ENCODE data around the genes SIRT3, NLRP6 and EPS8L2.

DNA sequence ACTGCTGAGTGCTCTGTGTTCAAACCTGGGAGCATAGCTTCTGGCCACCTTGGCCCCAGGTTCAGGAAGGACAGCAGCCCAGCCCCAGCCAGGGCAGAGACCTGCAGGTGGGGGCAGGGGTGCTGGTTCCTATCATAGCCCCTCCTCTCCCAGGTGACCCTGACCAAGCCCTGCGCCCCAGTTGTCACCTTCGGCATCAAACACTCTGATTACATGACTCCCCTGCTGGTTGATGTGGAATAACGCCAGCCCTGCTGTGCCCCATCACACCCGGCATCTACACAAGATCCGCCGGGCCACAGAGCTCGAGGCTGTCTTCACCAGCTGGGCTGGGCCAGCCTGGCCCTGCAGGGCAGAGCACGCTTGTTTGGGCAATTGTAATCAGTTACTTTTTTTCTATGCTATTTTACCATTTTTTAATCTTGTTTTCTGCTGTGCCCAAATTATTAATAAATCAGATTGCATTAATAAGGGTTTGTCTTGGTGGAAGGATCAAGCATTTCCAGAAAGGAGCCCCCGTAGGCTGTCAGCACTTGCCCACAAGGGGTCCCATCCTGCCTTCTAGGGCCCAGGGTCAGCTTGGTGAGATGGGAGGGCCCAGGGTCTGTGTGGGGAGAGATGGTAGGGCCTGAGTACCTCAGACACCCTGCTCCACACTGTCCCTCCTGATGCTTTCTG is 3.4 kb downstream of the ODF3 start:
- PRO-cap, 2 experiments: no peak in any of the 2 experiments

GRCh38 chr11:216359-217013 is 9.0 kb downstream of the RIC8A start:
- PRO-cap, 2 experiments: no peak in any of the 2 experiments

- PRO-cap, 2 experiments: no peak in any of the 2 experiments
These were observed 13.8 kb downstream of the SIRT3 start for GRCh38 chr11:222253-222906.

DNA sequence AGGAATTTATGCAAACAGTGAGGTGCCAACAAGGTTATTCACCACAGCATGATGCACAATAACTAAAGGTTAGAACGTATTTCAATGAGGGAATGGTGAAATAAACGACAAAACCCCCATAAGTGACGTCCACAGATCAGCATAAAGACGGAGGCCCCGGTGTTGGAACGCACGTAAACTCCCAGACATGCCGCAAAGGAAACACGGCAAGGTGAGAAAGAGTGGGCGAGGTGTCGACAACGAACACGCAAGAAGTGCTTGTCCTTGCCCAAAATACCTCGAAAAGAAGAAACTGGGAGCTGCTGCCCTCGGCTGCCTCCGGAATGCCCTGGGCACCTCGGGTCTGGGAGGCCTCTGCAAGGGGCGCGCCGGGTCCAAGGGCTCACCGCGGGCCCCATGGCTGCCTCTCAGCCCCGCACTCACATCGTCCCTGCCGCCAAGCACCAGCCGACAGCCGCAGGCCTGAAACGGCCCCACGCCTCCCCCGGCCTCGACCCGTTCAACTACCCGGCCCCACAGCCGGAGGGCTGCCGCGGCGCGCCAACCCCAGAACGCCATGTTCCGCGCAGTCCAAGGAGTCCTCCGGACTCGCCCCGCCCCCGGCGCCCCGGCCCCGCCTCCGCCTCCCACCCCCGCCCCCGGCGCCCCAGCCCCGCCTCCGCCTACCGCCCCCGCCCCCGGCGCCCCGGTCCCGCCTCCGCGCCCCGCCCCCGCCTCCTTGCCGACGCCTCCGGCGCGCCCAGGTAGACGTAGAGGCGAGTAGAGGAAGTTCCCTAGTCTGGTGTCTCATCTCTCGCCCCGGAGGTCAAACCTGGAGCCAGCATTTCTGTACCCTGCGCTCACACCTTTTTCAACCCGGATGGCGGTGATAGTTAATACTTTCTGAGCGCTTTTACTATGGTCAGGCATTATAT is at the start of gene SIRT3:
Gene SIRT3 (minus strand): TSS at position 572 of the 914 bp plus-strand sequence.
- PRO-cap, 2 experiments: peak in 2 of 2 experiments; most common plus-strand start position 776 of the sequence (in 2); most common minus-strand start position 572 of the sequence (in 2)

GRCh38 chr11:268711-269103 is 9.5 kb upstream of the NLRP6 start:
- PRO-cap, 2 experiments: no peak in any of the 2 experiments

DNA sequence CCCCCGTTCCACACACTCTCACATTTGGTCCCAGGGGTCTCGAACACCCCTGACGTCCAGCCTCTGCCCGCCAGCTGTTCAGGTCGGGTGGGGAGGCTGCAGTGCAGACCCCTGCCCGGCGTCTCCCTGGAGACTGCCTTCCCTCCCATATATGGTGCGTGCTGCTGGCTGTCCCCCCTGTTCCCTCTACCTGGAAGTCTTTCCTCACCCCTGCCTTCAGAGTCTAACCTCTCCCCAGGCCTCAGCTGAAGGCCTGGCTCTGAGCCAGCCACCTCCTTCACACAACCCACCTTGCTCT is 285 bp upstream of the NLRP6 start:
- PRO-cap, 2 experiments: no peak in any of the 2 experiments

GRCh38 chr11:278271-278561 is at the start of gene NLRP6:
NLRP6 (plus strand) TSS chr11:278407.
- PRO-cap, 2 experiments: no peak in any of the 2 experiments

- PRO-cap, 2 experiments: peak in 1 of 2 experiments; most common plus-strand start chr11:329711 (in 1); most common minus-strand start chr11:329501 (in 1)
These were observed 8.7 kb upstream of the IFITM3 start for GRCh38 chr11:329191-329958.

DNA sequence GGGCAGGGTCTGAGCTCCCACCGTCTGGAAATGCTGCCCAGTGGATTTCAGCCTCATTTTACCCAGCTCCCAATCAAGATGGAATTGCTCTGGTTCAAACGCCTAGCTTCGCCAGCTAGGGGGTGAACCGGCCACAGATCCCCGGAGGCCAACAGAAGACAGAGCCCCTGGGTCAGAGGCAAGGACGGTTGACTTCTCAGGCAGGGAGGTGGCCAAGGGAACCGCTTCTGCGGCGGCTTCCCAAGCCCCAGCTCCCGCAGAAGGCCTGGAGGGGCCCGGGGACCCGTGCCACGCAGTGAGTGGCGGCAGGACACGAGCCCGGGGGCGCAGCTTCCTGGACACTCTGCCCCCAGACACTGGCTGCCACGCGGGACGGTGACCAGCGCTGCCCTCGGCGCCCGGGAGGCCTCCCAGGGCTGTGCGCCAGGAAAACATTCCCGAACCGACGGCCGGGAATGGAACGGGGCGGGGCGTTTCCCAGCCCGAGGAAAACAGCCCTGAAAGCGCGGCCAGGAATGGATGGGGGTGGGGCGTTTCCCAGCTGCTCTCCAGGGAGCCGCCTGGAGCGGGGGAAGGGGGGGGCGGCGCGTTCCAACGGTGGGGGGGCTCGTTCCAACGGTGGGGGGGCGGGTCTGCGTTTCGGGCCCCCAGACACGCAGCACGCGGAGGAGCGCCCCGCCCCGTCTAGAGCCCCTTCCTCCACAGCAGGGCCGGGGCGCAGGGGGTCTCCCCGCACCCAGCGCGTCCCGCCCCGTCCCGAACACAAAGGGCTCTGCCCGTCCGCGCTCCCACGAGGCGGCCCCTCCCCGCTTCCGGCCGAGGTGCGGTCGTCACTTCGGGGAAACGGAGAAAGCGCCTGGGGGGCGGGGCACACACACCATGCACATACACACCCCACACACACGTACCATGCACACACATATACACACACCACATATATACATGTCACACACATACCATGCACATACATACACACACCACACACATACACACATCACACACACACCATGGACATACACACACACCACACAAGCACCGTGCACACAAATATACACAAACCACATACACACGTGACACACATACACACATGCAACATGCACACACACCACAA is 13.4 kb upstream of the B4GALNT4 start:
- PRO-cap, 2 experiments: peak in 2 of 2 experiments; most common plus-strand start position 134 of the sequence (in 1); most common minus-strand start position 358 of the sequence (in 2)

DNA sequence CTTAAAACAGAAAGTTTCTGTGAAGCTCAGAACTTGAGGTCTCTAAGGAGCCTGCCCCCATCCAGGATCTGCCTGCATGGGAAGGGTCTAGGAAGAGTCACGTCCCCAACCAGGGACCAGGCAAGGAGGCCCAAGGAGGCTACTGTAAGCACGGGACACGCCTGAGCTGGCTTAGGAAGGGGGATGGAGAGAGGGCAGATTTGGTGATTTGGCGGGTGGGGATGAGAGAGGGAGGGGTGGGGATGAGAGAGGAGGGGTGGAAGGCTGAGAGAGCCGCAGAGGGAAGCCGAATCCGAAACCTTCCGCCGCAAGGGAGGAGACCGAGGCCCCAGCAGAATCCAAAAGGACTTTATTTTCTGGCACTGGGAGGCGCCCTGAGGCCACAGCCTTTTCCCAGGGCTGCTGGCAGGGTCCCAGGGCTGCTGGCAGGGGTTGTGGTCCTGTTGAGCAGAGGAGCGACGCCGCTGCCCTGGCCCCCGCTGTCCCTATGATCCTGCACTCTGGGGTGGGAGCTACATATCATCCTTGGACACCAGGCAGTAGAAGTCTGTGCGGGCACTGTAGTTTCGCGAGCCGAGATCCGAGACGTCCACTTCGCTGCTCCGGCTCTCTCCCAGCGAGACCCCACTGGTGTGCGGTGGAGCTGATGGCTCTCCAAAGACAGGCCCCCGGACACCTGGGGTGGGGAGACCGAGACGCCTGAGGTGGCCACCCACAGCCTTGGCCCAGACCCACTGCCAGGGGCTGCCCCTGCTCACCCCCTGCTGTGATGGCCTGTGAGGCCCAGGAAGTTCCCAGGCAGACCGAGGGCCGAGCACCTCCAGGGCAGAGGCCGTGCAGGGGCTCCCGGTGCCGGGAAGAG is 9.2 kb downstream of the SIGIRR start:
- PRO-cap, 2 experiments: no peak in any of the 2 experiments

DNA sequence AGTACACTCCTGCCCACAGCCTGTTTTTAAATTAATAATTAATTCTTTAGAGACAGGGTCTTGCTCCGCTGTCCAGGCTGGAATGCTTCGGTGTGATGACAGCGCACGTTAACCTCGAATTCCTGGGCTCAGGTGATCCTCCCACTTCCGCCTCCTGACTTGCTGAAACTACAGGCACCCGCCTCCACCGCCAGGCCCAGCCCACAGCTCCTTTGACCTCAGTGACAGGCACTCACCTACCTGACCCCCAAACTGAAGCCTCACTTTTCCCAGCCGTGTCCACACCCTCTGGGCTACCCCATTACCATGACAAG is 852 bp downstream of the LMNTD2 start:
- PRO-cap, 2 experiments: peak in 1 of 2 experiments; most common plus-strand start position 263 of the sequence (in 1); most common minus-strand start position 84 of the sequence (in 1)

DNA sequence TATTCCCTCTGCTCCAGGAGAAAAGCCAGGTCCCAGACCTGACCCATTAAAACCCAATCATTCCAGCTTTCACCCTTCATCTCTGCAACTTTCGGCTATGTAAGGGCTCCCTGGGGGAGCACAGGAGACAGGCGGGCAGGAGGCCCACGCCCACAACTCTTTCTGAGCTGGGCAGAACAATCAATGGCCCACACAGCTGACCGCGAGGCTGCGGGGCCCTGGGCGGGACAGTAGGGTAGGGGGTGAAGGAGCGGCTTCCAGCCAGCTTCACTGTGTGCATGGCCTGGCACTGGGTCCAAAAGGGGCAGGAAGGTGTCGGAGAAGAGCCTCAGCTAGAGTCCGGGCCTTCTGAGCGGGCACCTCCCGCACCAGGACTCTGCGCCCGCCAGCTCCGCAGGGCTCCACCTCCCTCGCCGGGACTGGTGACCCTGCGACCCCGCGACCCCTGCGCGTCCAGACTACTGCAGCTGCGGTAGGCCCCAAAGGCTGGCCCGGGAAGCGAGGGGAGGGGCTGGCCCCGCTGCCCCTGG is 430 bp downstream of the LMNTD2 start:
- PRO-cap, 2 experiments: no peak in any of the 2 experiments

DNA sequence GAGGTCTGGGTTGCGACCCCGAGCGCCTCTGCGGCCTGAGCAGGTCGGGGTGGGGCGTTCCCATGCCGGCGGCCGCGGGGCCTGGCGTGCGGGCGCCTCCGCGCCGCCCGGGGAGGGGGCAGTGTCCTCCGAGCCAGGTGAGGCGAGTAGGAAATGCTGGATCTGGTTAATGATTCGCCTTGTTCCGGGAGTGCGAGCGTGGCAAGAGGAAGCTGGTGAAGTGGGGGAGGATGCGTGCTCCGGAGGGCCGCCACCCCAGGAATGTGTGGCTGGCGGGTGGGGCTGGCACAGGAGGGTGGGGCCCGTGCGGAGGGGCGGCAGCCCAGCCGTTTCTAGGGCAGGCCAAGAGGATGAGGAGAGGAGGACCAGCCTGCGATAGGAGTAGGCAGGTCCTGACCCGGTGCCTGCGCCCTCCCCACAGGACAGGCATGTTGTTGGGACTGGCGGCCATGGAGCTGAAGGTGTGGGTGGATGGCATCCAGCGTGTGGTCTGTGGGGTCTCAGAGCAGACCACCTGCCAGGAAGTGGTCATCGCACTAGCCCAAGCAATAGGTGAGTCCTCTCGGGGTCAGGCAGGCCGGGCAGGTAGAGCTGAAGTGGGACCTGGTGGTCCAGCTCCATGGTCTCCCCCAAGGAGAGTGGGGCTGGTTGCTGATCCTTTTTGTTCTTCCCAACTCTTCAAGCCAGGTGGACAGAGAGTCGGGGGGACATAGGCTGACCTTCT is 733 bp downstream of the RASSF7 start:
- PRO-cap, 2 experiments: no peak in any of the 2 experiments

DNA sequence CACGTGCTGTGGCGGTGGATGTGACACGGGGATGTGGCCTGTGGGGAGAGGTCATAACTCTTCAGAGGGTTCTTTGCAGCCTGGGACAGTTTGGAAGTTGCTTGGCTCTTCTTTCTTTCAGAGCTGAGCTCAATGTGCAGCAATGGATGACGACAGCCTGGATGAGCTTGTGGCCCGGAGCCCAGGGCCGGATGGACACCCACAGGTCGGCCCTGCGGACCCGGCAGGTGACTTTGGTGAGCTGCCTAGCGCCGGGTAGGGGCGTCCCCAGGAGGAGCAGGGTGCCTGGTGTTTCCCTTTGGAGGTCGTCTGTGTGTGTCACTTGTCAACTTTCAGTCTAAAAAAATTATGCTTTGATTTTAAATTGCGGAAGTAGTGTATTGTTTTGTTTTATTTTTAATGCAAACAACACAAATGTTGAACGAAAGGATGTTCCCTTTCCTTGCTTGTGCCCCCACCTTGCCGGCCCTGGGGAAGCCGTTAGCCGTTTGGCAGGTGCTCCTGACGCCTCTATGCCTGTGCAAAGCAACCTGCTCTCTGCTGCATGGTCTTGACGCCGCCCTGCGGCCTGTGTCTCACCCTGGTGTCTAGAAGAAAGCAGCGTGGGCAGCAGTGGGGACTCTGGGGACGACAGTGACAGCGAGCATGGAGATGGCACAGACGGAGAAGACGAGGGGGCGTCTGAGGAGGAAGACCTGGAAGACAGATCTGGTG is 5.3 kb downstream of the PHRF1 start:
- PRO-cap, 2 experiments: no peak in any of the 2 experiments

DNA sequence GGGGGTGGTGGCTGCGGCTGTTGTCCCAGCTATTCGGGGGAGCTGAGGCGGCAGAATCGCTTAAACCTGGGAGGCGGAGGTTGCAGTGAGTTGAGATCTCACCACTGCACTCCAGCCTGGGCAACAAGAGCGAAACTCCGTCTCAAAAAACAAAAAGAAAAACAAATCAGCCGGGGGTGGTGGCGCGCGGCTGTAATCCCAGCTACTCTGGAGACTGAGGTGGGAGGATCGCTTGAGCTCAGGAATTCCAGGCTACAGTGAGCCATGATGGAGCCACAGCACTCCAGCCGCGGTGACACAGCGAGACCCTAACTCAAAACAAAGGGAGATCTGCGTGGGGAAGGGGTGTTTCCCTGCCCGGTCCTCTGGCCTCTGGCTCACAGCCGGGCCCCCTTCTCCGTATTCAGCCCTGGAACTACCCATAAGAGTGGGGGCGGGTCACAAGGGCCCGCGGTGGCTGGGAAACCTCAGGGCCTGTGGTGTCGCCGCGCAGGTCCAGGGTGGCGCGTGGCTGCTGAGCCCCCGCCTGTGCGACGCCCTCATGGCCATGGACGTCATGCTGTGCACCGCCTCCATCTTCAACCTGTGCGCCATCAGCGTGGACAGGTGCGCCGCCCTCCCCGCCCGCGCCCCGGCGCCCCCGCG is 2.0 kb downstream of the DRD4 start:
- PRO-cap, 2 experiments: no peak in any of the 2 experiments

DNA sequence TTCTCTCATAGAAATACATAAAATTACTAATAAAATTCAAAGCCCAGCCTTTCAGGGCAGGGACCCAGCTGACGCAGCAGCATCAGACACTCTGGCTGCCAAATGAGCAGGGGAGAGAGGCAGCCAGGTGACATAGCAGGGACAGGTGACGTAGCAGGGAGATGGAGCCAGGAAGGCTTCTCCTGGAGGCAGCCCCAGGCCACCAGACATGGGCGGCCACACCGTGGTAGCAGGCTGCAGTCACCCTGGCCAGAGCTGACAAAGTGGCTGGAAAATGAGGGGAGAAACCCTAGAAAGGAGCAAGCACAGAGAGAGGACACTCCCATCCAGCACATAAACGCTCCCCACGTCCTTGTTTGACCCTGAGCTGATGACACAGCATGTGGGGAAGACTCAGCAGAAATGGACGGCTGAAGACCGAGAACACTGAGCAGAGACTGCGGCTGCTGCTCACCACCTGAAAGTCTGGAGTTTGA is 28.6 kb downstream of the DRD4 start:
- PRO-cap, 2 experiments: no peak in any of the 2 experiments

- PRO-cap, 2 experiments: no peak in any of the 2 experiments
These were observed 14.6 kb downstream of the DEAF1 start for GRCh38 chr11:680385-680927.

DNA sequence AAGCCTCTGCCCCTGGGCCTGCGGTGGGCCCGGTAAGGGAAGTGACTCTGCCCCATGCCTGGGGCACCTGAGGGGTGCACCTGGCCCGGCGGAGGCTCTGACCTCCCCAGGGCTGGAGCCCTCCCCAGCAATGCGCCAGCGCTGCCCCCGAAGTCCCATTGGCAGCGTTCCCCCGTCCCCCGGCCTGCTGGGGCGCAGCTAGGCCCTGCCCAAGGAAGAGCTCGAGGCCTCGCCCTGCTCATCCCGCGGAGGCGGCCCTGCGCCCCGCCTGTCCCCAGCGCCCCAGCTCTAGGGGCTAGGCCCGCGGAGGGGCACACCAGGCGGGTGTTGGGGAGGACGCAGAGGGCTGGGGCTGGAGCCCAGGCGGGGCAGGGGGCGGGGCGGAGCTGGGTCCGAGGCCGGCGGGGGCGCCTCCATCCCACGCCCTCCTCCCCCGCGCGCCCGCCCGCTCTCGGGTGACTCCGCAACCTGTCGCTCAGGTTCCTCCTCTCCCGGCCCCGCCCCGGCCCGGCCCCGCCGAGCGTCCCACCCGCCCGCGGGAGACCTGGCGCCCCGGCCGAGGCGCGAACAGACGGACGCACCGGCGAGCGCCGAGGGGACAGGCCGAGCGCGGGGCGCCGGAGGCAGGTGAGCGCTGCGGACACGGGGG is at the start of gene EPS8L2:
Gene EPS8L2 (plus strand): TSS at position 570 of the 649 bp plus-strand sequence.
- PRO-cap, 2 experiments: peak in 2 of 2 experiments; most common plus-strand start position 547 of the sequence (in 1); most common minus-strand start position 290 of the sequence (in 2)

GRCh38 chr11:726891-727462 is 20.3 kb upstream of the TALDO1 start:
- PRO-cap, 2 experiments: no peak in any of the 2 experiments

DNA sequence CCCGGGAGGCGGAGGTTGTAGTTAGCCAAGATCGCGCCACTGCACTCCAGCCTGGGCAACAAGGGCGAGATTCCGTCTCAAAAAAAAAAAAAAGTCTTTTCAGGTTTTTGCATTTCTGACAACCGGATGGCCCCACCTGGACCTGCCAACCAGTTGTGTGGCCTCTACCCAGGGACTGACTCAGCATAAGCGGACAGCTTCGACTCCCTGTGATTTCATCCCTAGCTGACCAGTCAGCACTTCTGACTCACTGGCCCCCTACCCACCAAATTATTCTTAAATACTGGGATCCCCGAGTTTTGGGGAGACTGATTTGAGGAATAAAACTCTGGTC is 962 bp upstream of the TALDO1 start:
- PRO-cap, 2 experiments: no peak in any of the 2 experiments